GM12892 (cell line): ENCODE measurements around a stretch of chr20.

GRCh38 chr20:19799563-19800035, 41.5 kb downstream of the RIN2 start:
- RRBS, result no CpG with 5 or more reads among the region's 11 CpGs

- RRBS, result no CpG with 5 or more reads among the region's 7 CpGs
These were observed 117.7 kb downstream of the RIN2 start for GRCh38 chr20:19875826-19876158.

GRCh38 chr20:19904188-19904494, 113.0 kb upstream of the NAA20 start:
- RRBS, result no CpG with 5 or more reads among the region's 4 CpGs

DNA sequence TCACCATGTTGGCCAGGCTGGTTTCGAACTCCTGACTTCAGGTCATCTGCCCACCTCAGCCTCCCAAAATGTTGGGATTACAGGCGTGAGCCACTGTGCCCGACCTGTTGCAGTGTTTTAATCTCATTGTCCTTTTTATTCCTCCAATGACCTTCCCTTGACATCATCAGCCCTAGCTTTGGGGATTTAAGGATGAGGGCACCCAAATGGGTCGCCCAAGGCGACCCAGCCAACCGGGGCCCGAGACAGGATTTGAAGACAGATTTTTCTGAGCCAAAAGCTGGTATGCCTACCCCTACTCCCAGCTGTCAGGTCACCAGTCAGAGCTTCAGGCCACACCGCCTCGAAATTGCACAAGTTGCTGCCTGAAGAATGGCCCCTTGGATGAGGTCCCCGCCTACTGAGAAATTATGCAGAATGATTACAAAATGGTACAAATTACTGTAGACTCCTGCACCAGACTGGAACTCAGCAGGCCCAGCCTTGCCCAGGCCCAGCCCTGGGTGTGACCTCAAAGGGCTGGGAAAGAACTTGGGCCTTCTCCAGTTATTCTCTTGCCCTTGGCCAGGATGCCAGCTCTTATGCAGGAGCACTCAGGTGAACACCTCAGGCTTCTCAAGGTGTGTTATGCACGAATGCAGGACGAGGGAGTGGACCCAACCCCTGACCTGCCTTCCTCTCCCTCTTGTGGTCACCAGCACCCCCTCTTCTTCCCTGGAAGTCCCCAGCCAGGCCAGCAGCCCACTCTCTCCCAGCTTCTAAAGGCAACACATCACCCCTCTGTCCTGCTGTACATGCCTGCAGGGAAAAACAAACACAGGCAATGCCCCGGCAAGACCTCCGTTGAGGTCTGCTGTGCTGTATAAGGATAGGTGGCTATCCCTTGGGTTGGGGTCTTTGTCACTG, 88.8 kb upstream of the NAA20 start:
- RRBS, result no CpG with 5 or more reads among the region's 14 CpGs

- RRBS, result no CpG with 5 or more reads among the region's 9 CpGs
These were observed 76.2 kb upstream of the NAA20 start for GRCh38 chr20:19940607-19941730.

GRCh38 chr20:19976330-19976514, 40.9 kb upstream of the NAA20 start:
- RRBS, result no CpG with 5 or more reads among the region's 2 CpGs

DNA sequence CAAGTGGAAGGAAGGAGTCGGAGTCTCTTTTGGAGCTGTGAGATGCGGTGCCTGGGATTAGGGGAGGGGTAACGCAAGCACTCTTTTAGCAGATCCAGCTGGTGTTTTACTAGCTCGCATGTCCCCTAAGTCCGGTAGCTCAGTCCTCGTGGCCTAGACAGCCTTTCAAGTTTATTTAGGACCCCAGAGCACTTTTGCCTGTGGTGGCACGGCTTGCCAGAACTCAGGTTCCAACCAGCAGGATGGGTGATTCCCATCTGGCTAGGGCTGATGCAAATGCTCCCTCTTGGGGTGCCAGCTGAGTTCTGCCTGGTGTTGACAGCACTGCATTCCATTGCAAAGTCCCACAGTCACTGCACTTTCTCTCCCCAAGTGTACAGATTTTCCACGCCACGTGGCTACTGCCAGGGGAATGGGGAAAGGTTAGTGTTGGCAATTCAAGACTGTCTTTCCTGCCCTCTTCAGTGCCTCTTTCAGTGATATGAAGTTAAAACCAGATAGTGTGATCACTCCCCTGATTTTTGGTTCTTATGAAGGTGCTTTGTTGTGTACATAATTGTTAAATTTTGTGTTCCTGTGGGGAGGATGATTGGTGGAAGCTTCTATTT, 85.9 kb downstream of the CFAP61 start:
- RRBS, result no CpG with 5 or more reads among the region's 9 CpGs

DNA sequence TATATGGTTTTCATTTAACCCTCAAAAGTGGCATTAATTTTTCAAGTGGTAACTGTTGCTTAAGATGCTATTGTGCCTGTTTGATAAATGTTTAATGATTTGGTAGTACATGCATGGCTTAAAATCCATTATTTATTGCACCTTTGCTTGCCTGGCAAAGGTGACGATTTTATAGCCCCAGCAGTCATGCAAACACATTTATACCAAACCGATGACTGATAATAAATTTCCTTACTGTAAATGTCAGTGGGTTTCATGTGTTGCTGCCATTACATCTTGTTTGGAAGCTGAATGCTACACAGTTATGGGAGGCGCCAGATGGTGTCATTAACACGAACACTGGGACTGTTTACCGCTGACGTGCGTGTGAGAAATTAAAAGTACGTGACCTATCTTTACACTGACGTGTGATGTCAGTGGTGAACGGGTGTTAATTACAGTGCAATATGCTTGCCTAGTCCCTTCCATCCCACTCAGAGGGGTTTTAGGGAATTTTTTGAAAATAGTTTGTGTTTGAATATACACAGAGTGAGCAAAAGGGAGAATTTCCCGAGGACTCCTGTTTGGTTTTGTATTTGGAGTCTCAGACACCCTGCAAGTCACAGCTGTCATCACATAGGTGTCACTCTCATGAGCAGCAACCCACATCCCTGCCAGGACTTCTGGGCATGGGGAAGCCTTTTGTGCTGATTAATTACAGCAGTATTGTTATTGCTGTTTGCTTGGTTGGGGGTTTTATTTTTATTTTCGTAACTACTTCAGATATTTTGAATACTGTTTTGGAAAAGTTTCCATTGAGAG, 151.8 kb upstream of the INSM1 start:
- RRBS, result no CpG with 5 or more reads among the region's 12 CpGs

- RRBS, result no CpG with 5 or more reads among the region's 14 CpGs
These were observed 100.6 kb downstream of the INSM1 start for GRCh38 chr20:20468038-20469320.

GRCh38 chr20:20574911-20575769, 137.3 kb downstream of the RALGAPA2 start:
- RRBS, result no CpG with 5 or more reads among the region's 3 CpGs

DNA sequence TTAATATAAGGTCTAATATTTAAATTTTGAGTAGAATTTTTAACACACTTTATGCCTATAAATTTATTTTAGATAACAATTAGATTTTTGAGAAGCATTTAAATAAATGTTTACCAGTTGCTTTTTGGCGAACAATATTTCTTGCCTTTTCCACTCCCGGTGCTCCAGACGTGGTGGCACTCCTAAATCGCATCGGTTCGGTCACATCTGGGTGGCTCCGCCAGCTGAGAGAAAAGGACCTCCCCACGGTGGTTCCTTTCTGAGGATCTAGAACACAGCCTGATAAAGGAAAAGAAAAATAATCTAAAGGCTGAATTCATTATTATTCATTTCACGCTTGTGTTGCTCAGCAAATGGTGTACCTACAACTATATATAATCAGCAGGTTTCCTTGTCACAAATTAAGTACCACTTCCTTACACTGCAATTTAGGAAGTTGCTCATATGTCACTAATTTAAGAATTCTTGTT, 110.8 kb downstream of the RALGAPA2 start:
- RRBS, result no CpG with 5 or more reads among the region's 9 CpGs

DNA sequence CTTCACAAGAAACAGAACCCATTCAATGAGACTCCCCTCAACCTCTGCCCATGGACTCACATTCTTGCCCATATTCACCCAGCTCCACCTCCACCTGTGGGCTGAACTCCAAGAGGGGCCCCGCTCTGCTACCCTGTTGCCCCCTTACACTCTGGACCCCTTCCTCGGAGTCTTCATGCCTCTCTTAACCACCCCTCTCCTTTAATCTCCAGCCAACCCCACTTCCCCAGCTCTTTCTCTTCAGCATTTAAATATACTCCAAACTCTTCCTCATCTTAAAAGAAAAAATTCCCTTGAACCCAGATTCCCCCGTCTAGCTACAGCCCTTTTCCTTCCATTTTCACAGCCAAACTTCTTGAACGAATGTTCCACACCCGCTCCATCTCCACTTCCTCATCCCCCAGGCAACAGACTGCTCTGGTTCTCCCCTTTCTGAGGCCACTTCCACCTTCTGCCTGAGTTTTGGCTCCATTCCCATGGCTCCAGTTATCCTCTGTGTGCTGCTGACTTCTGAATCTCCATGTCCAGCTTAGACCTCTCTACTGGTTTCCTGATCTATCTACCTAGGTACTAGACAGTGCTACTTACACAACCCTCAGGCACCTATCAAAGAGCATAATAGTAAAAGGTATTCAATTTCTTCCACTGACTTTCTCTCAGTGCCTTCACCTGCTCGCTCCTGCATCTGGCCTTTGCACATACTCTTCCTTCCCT, 106.5 kb downstream of the RALGAPA2 start:
- RRBS, result no CpG with 5 or more reads among the region's 6 CpGs

DNA sequence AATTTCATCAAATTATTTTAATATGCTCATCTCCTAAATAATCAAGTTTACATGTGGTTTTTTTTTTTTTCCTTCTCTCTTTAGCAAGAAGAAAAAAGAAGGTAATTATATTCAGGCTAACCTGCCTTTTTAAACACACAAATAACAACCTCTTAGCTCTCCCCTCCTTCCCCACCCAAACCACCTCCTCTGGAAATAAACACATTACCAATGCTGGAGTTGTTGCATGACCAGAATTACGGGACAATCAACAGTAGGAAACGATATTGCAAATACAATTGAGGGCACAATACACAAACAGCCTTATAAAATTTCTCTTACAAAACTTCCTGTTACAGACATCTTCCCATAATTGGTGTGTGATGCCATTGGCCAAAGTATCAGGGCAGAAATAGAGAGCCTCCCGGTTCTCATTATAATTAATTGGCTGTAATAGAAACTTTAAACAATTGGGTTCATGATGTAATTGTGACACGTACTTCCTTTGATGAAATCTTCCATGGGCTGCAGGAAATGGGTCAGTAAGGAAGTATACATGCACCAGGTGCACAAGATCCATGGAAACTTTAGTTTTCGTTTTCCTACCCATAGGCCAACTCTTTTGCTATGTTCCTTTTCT, 40.2 kb upstream of the RALGAPA2 start:
- RRBS, result no CpG with 5 or more reads among the region's 5 CpGs

- RRBS, result under 1% methylated on average over 13 of the region's 30 CpGs
These were observed 25.7 kb upstream of the KIZ start for GRCh38 chr20:21100187-21100624.

DNA sequence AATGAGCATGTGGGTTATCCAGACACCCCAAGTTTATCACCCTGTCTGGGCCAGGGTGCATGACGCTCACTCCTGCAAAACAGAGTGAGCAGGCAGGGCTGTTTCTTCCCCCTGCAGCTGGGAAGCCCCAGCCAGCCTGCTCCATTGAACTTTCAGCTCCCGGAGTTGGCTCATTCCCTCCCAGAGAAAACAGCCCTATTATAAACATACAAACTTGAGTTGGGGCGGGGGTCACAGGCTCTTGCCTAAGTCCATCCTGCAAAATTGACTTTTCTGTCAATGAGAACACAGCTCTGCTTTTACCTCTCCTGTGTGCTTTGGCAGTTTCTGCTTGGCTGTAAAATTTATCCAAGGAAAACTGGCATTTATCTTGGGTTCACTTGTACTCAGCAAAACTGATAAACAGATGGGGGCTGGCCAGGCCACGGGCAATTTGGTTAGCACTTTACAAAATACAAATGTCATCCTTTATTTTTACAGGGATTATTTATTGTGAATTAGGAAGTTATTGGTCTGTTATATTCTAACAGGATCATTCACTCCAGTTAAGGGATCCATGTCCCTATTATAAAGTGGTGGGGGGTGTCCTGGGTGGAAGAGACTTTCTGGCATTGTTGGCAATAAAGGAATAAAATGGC, 154.9 kb downstream of the FOXA2 start:
- RRBS, result no CpG with 5 or more reads among the region's 4 CpGs

DNA sequence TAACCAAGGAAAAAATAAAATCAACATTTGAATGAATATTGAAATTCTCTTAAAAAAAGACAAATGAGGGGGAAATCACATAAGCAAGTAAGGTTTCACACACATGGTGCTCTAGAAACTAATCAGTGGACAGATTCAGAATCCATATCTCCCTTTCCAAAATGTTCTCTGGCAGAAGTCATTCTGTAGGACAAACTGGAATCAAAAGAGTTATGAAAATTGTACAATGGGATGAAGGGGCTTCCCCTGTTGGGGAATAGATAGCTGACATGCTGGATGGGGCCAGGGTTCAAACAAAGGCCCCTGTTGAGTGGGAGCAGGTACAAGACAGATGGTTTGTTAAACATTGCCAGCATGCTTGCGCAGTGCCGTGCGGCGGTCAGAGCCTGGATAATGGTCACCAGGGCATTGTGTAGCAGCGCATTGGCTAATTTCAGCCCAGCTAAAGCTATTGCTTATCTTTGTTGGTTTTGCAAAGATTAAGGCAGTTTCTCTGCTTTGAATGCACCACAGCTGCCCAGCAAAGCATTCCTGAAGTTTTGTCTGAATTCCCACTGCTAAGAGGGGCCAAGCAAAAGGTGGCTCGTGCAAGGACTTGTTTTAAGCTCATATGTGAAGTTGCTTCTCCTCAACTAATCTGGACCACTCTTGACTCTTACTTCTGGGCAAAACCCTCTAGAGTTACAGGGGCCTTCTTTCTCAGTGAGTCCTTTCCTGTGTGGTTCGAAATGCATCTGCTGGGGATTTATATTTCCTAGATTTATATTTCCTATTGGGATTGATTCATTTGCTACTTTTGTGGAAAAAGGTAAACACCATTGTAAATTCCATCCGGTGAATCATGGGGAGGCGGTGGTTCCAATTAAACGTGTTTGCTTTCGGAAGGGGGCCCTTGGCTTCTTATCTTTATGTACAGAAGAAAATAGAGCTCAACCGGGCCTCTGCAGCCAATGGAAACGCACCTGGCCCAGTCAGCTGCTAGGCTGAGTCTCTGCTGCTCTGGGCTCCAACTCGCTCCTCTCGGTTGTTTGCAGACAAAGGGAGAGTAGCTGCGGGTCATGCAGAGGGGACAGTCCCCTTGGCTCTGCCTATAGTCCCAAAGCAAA, 72.3 kb downstream of the FOXA2 start:
- RRBS, result no CpG with 5 or more reads among the region's 16 CpGs

- RRBS, result no CpG with 5 or more reads among the region's 8 CpGs
These were observed 14.0 kb downstream of the FOXA2 start for GRCh38 chr20:22570323-22570885.

DNA sequence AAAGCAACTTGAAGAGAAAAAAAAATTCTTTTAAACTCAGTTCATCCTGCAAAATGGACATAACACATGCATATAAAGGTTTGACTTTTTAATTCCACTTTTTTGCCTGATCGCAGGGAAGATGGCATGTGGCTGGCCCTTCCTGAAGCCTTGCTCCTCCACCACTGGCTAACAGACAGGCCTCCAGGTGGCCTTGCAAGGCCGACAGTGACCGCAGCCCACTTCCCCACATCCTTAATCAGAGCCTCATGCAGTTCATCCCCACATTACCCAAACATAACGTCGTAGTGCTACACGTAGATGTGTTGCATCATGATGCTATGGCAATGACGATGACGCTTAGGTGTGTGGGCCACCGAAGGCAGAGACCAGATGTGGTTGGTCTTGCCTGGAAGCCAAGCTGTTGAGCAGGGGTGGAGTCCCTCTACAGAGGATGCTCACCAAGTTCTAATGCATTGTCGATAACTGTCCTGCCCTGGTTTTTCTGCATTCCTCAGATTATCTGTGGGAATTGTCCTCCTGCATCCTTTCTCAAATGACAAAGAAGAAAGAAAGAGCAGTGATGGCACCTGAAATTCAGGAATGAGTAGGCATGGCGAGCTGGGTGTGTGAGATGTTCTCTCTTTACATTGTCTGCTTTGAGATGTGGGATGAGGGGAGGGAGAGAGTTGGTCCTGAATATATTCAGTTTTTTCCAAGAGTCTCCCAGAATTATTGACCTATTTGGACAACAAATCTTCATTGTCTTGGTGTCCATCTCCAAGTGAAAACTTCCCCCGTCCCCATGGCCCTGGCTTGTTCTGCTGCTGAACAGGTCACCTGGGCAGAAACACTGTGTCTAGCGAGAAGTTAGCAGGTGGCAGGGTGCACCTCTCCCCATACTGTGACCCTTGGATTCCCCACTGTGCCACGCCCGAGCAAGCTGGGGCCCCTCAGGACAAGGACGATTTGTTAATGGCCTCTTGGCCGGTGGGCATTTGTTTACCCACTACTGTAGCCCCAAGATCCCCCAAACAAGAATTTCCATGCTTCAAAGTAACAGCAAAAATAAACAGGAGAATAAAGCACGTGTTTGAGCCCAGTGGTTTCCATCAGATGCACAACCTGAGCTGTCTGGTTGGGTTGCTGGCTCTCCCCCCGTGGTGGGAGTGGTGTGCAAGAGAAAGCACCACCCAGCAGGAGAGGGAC, 5.3 kb downstream of the CD93 start:
- RRBS, result no CpG with 5 or more reads among the region's 19 CpGs

GRCh38 chr20:23086762-23087427, 771 bp upstream of the CD93 start:
- RRBS, result 29% methylated on average over 3 of the region's 17 CpGs